ENCODE results near the gene EDA.

DNA sequence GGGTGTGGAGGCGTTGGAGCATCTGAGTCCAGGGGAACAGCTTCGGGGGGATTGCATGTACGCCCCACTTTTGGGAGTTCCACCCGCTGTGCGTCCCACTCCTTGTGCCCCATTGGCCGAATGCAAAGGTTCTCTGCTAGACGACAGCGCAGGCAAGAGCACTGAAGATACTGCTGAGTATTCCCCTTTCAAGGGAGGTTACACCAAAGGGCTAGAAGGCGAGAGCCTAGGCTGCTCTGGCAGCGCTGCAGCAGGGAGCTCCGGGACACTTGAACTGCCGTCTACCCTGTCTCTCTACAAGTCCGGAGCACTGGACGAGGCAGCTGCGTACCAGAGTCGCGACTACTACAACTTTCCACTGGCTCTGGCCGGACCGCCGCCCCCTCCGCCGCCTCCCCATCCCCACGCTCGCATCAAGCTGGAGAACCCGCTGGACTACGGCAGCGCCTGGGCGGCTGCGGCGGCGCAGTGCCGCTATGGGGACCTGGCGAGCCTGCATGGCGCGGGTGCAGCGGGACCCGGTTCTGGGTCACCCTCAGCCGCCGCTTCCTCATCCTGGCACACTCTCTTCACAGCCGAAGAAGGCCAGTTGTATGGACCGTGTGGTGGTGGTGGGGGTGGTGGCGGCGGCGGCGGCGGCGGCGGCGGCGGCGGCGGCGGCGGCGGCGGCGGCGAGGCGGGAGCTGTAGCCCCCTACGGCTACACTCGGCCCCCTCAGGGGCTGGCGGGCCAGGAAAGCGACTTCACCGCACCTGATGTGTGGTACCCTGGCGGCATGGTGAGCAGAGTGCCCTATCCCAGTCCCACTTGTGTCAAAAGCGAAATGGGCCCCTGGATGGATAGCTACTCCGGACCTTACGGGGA is 2.3 kb downstream of the AR start:
- PRO-cap = no peak

DNA sequence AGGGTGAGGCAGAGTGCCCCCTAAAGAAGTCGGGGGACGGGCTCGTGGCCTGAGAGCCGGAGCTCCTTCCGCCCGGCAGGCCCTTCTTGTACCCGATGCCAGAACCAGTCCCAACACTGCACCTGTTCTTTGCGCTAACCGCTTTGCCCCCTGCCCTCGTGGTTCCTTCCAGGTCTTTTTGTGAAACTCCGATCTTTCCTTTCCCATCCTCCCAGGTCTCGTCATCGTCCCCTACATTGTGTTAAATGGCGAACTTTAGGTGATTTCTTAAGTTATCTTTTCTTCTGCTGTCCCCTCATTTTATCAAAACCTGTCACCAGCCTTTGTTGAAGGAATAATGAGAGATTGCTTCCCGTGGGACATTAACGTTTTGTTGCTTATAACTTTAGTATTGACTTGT is 304 bp downstream of the YIPF6 start:
- PRO-cap = no peak

GRCh38 chrX:68538642-68539189 is 39.9 kb downstream of the YIPF6 start:
- PRO-cap = no peak

GRCh38 chrX:68693827-68694944 is 46.7 kb downstream of the STARD8 start:
- PRO-cap = bidirectional peak, plus-strand start at chrX:68694640, minus-strand start at chrX:68694517

DNA sequence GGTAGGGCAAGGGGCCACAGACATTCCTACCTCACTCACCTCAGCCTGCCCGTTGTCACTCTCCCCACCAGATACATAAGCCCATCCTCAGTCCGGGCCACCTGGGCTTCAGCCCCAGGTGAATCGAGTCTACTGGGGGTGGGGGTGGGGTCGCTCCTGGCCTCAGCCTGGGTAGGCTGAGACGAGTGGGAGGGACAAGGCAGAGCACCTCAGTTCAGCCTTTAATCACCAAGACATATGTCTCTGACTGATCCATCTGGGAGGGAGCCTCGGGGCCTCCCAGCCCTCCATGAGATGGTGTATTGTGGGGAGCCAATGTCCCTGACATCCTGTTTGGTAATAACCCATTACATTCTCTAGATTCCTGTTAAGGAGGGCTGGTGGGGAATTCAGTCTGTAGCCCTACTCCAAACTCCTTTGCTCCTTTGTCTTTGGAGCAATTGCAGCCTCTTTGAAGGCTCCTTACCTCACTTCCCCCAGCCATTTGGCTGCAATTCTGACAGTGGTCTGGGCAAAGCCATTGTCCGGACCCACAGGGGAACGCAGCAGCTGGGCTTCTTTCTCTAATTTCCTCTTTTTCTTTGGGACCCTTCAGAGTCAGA is 61.5 kb downstream of the STARD8 start:
- PRO-cap = no peak

DNA sequence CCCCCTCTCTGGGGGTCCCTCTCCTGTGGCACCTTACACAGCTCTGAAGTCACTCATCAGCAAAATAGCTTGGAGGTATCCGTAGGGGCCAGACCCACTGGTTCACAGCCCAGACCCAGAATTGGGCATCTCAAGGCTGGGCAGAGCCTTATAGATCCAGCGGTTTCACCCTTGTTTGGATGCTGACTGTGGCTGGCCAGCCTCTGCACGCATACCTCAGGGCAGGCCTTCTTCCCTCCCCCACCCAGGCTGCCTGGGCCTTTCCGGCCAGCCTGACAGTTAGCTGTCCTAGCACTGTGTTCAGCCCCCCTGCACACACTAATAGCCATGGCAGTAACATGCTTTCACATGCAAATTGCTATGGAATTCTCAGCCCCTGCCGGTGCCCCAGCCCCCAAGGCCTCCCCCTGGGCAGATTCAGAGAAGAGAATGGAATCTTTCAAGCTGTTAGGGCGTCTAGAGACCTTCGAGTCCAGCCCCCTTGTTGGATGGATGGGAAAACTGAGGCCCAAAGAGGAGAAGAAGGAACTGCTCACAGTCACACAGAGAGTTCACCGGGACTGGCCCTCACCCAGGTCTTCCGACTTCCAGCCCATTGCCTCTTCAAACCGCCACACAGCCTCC is 17.7 kb downstream of the EFNB1 start:
- PRO-cap = no peak

DNA sequence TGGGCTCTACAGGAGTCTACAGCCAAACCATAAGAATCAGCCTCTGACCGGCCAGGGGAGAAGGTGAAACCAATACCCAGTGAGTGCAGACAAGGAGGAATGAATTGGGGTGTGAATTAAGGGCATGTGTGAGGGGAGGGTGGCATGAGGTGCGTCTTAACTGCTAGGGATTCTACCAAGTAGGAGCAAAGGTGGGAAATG is 43.0 kb downstream of the EFNB1 start:
- PRO-cap = no peak

DNA sequence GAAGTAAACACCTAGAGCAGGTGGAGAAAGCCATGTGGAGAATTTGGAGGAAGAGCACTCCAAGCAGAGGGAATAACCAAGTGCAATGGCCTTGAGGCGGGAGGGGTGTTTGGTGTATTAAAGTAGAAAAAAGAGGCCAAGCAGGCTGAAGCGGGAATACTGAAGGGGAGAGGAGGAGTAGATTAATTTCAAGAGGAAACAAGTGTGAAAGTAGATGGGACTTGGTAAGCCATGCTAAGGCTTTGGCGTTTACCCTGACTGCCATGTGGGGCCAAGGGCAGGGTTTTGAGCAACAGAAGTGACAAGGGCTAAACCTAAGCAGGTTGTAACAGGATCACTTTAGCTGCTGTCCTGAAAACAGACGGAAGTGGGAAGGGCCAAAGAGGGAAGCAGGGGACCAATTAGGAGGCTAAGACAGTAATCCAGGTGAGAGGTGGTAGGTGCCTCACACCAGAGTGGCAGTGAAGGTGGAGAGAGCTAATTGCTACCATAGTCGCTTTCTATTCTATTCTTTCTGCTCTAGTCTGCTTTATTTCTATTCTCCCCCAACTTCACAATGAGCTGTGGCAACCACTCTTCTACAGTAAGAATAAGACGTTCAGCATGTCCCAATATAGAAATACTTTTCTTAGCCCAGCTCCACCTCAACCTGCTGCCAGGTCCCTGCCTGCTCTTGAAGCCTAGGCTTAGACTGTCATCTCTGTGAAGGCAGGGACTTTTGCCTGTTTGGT is 166.5 kb downstream of the PJA1 start:
- PRO-cap = no peak

DNA sequence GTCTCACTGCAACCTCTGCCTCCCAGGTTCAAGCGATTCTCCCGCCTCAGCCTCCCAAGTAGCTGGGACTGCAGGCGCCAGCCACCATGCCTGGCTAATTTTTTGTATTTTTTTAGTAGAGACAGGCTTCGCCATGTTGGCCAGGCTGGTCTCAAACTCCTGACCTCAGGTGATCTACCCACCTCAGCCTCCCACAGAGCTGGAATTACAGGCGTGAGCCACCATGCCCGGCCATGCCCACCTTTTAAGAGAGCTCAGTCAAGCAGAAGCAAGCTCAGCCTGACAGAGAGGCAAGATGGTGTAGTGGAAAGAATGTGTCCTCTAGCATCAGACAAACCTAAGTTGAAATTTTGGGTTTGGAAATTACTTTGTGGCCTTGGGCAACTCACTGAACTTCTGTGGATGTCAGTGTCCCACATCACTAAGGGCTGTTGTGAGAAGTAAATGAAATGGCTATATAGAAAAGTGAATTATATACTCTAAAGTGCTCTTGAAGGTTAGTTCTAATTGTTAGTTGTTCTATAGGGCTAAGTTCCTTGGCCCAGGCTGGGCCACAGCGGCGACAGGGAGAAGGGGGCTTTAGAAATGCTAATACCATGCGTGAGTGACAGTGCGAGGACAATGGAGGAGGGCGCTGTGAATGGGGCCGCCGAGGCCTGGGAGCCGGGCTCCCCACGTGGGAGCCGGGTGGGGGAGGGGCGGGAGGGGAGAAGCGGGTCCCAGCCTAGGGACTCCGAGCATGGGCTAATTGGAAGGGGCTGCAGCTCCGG is 15.7 kb downstream of the PJA1 start:
- PRO-cap = no peak

DNA sequence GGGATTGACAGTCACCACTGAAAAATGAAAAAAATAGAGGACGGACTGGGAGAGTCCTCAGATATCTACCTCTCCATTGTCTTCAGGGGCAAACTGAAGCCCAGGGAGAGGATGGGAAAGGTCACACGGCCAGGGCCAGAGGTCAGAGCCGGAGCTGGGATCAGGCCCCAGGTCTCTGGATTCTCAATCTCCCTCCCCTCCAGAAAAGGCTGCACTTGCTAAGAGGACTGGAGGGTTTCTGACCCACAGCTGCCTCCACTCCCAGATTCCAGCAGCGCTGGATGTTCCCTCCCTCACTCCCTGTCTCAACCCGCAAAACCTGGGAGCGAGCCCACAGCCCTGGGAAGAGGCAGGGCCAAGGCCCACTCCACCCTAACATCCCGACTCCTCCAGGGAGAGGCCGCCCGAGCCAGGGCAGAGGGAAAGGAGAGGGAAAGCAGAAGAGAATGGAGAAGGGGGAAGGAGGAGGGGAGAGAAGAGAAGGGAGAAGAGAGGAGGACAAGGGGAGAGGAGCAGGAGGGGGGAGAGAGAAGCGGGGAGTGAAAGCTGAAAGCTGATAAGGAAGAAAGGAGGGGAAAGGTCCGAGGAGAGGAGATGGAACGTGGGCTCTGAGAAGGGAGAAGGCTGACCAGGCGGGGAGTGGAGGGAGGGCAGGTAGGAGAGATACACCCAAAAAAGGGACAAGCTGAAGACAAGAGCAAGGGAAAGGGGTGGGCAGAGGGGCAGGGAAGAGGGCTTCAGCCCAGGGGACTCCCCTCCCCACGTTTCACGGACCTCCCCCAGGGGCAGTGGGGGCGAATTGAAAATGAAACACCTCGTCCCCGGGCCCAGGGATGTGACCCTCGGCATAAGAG is 120.1 kb upstream of the PJA1 start:
- PRO-cap = no peak

DNA sequence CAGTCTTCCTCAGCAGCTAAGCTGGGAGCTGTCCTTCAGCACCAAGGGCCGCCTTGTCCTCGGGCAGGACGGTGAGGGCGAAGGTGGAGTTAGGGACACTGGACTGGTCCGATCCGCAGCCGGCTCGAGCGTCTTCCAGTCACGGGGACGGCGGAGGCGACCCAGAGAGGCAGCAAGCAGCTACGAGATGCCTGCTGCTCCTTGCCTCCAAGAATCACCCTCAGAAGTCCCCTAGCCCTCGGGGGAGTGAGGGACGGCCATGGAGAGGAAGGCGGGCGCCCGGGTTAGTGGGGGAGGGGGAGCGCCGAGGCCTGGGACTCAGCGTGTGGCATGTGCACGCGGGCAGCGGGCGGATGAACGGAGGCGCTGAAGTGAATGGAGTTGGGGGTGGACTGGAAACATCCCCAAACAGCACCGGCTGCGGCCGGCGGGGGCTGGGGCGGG is 264 bp upstream of the NALF2 start:
- PRO-cap = no peak

GRCh38 chrX:69505787-69506328 is 1.7 kb downstream of the NALF2 start:
- PRO-cap = no peak

DNA sequence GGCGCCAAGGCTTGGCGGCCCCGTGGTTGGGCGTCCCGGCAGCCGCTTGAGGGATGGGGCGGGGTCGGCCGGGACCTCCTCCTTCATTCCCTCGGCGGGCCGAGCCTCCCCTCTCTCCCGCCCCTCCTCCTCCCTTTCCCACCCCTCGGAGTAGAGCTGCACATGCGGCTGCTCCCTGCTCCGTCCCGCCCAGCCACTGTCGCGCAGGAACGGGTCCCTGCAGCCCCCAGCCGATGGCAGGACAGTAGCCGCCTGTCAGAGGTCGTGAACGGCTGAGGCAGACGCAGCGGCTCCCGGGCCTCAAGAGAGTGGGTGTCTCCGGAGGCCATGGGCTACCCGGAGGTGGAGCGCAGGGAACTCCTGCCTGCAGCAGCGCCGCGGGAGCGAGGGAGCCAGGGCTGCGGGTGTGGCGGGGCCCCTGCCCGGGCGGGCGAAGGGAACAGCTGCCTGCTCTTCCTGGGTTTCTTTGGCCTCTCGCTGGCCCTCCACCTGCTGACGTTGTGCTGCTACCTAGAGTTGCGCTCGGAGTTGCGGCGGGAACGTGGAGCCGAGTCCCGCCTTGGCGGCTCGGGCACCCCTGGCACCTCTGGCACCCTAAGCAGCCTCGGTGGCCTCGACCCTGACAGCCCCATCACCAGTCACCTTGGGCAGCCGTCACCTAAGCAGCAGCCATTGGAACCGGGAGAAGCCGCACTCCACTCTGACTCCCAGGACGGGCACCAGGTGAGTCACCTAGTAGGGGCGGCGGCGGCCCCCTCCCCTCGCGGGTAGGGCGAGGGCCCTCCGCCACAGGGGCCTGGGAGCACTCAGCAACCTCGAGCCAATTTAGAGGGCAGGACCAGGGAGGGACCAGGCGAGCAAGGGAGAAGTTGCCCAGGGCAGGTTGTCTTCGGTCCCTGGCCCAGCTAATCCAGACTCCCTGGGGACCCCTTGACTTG is at the start of gene EDA:
Gene EDA, plus strand, starts transcription at position 132 of the 938 bp plus-strand sequence.
- PRO-cap = no peak

DNA sequence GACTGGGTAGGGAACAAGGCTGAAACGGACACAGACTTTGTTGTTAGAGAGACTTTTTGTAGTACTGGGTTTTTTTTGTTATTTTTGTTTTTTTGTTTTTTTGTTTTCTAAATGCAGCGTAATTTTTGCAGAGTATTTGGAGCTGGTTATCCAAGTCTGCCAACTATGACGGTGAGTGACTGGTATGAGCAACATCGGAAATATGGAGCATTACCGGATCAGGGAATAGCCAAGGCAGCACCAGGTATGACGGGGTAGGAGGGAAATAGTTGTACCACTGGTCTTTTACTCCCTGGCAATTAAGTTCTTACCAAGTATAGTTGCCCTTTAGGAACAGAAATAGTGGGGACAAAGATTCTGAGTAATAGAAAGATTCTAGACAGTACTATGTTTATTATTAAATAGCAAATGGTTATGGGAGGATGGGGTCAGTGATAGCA is 16.9 kb downstream of the IGBP1 start:
- PRO-cap = no peak

DNA sequence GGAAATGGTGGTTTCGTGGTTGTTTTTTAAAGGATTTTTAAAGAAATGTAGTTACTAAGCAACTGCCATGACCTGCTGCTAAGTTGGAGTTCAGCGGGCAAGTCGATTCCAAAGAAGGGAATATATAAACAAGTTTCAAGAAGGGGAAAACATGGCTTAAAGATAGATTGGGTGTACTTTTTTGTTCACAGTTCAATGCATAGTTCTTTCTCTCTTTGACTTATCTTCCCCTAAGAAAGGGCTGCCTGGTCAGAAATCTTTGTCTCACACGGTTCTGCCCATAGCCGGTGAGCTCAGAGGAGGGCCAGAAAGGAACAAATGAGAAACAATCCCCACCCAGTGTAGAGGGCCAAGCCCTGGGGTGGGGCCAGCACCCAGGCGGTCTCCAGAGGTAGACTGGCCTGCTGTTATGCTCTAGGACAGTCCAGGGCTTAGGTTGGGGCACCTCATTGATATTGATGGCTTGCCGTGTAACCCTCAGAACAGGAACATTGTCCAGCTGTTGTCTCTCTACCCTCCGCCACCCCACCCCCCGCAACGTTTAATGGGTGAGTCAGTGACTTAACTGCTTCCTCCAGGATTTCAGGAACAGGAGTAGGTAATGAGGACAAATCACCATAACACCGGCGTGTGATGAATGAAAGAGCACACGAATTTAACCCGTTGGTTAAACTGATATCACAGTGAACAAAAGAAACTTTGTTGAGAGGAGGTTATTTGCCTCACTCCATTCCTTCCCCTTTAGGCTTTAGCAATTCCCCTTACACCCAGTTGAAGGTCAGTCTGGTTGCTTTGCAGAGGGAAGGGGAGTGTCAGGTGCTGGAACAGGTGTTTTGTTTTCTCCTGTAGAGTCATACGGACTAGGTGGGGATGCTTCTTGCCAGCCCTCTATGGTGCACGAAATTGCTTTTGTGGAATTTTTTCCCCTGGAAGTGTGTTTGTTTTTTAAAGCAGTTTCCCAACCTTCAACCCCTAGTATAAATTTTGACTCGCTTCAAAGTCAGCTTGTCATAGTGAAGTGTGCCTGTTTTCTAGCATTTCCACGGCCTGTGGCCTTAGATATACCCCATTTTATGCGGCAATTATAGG is 32.8 kb downstream of the DLG3 start:
- PRO-cap = no peak

DNA sequence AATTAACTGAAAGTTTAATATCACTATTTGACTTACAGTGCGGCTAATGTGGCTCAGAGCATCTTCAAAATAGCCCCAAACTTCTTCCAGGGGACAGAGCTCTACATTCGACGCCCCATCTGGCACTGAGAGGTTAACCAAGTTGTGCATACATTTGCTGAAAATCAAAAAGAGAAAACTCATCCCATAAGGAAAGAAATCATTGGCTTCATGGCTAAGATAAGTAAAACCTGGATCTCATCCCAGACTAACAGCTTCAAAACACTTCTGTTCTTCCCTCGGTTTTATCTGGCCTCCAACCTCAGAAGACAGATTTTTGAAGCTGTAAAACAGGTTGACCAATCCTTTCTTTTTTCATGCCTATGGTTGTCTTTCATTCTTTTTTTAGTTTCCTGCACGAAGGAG is 107.5 kb downstream of the DLG3 start:
- PRO-cap = no peak

- PRO-cap = no peak
These were observed 524 bp downstream of the SLC7A3 start for GRCh38 chrX:70930302-70930841.

GRCh38 chrX:71060543-71060970 is 7.6 kb downstream of the SNX12 start:
- PRO-cap = no peak

DNA sequence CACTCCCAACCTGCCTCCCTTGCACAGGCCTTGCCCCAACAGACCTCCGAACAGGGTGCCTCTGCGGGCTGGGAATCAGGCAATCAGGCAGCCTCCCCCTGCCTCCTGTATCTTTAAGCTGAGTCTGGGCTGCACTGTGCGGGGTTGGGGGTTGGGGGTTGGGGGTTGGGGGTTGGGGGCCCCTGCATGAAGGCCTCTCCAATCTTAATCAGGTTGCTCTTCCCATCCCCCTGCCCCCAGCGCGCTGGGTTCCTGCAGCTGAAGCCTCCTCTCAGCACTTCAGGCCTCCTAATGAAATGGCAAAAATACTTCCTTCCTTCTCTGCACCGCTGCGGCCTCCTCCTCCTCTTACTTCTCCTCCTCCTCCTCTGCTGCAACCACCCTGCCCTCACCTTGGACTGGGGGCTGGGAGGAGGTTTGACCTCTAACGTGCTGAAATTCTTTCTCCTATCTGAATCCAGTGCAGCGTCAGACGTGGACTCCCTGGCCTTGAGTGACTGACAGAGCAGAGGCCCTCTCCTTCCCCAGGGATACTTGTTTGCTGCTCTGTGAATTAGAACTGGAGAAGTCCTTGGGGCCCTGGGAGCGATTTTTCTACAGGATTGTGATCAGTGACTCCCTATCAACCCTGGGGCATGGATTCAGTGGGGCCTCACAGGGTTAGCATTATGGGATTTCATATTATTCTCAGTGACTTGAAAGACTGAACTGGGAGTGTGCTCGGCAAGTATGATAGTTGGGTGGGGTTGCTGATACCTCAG is 26.7 kb downstream of the NLGN3 start:
- PRO-cap = no peak

- PRO-cap = bidirectional peak, plus-strand start at chrX:71182282, minus-strand start at chrX:71182076
These were observed 37.1 kb downstream of the NLGN3 start for GRCh38 chrX:71181437-71182430.